T-cell (primary cell): ENCODE data around the genes SUPV3L1 and NEUROG3.

- PRO-cap, 7 experiments, result no peak in any of the 7 experiments
These were observed 1512.1 kb downstream of the REEP3 start for GRCh38 chr10:65033264-65033748.

DNA sequence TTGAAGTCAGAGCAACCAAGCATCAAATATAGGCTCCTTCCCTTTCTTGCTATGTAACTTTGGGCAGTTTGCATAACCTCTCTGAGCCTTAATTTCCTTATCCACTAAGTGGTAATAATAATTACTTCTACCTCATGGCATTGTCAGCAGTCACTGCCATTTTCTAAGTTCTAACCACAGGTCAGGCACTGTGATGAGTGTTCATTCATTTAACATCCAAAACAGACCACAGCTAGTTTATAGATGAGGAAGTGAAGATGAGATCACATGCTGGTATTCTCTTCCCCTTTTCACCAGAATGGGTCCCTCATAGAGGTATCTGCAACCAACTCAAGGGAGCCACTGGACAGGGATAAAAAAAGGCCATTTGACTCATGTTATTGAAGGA is 65.1 kb downstream of the DNAJC12 start:
- PRO-cap, 7 experiments, result no peak in any of the 7 experiments

DNA sequence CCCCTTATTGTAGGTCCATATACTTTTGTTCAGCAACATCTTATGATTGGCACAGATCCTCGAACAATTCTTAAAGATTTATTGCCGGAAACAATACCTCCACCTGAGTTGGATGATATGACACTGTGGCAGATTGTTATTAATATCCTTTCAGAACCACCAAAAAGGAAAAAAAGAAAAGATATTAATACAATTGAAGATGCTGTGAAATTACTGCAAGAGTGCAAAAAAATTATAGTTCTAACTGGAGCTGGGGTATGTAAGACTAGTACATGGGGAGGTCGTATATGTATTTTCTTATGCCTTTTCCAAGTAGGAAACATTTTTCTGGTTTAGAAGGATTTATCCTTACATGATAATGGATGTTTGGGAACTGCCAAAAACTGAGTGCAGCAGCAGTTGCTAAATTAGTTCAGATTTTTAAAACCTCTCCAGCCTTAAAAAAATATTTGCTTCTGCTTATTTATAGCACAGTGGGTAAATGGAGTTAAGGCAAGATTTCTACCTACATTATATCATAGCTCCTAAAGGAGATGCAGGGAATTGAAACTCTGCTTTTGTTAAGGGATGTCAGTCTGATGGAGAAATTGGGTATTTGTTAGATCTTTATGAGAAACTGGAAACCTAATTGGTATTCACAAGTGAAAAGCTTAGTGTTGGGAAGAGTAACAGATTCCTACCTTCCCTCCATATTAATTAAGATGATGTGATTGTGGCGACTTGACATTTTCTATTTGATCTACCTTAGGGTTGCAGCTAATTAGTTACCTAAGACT is 4.6 kb downstream of the SIRT1 start:
- PRO-cap, 7 experiments, result no peak in any of the 7 experiments

- PRO-cap, 7 experiments, result peak in 1 of 7 experiments; most common plus-strand start chr10:67904554 (in 1)
These were observed 19.9 kb downstream of the SIRT1 start for GRCh38 chr10:67904326-67904761.

GRCh38 chr10:68005417-68006144 is 69.5 kb downstream of the HERC4 start:
- PRO-cap, 7 experiments, result no peak in any of the 7 experiments

- PRO-cap, 7 experiments, result no peak in any of the 7 experiments
These were observed 12.5 kb upstream of the HERC4 start for GRCh38 chr10:68087423-68088069.

- PRO-cap, 7 experiments, result no peak in any of the 7 experiments
These were observed 13.2 kb upstream of the HNRNPH3 start for GRCh38 chr10:68318828-68318997.

DNA sequence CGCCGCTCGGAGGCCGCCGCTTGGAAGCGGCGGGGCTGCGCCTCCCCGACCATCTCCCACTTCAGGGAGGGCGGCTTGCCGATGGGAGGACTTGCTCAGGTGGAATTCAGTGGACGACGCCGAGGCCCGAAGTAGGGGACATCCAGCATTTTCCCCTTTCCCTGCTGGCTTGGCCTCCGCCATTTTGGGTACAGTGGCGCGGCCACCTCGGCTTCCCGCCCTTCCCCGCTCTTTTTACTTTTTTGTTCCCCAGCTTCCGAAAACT is 389 bp downstream of the HNRNPH3 start:
- PRO-cap, 7 experiments, result peak in 4 of 7 experiments; most common plus-strand start position 156 of the sequence (in 1); most common minus-strand start position 186 of the sequence (in 4)

DNA sequence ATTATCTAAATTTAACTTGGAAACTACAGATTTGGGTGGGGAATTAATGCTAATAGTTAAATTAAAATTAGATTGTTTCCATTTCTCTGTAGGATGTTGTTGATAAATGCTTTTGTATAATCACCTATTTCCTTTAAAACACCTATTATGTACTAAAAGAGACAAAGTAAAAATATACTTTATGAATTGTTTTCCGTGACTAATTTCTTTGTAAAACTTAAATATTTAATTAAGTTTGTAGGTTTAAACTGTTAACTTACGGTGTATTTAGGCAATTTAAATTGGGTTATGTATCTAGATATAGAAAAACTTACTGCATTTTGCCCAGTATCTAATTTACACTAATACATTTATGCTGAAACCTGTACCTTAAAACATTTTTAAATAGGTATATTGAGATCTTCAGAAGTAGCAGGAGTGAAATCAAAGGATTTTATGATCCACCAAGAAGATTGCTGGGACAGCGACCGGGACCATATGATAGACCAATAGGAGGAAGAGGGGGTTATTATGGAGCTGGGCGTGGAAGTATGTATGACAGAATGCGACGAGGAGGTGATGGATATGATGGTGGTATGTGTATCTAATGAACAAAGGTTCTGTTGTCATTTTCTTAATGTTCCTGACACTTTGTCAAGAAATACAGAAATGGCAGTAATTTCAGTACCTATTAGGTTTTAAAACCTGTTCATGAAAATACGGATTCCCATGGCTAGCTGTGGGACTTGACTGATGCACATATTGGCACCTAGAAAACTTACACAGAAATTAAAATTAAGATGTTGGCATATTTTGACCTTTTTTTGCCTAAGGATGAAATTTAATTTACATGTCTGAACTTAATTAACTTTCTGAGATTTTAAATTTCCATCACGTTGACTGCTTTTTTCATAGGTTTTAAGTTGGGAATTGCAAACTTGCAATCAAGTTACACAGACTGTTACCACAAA is 5.7 kb upstream of the PBLD start:
- PRO-cap, 7 experiments, result no peak in any of the 7 experiments

GRCh38 chr10:68779851-68780589 is 47.3 kb upstream of the STOX1 start:
- PRO-cap, 7 experiments, result no peak in any of the 7 experiments

DNA sequence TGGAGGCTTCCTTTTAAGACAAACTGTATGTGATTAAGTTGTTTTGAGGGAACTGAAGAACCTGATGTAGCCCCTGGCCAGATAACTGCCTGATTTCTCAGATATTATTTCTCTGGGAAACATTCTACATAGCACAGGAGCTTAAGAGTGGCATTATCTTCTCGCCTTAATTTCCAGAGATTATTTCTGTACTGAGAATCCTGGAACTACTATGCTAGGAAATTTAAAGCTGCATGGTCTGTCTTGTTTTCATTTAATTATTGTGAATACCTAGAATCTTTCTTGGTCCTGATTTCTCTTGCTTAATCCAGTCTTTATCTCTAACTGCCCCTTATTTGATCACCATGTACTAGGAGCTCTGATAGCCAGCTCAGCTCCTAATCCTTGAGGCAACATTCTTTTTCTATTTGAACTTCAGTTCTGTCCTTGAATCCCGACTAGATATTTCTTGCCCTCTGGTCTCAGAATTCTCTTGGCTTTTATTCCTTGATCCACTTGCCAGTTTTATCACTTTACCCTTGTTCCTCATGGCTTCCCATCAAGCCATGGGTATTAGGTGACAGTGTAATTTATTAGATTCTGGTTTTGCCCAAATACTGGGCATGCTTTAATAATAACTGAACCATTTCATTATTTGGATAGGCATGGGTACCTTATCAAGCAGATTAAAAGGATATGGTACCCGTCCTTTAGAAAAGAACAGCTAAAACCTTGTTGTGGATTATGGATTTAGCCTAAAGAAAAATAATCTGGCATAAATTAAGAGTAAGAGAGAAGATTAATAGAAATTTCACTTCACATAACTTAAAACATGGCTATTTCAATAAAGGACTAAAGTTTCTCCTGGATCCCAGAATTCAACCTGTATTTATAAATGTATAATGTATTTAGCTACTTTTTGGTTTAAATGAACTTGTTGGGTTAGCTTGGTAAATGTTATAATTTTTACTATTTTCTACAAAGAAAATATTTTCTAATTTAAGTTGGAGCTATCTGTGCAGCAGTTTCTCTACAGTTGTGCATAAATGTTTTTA is 4.3 kb upstream of the KIFBP start:
- PRO-cap, 7 experiments, result no peak in any of the 7 experiments

DNA sequence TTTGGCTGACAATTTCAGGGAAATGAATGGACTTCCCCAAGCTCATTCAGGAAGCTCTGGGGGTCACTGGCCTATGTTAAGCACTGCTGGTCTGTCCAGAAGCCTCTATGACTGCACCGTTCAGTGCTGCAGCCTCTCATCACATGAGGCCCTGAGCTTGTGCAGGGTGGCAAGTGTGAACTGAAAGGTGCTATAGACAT is 39.0 kb upstream of the SRGN start:
- PRO-cap, 7 experiments, result no peak in any of the 7 experiments

DNA sequence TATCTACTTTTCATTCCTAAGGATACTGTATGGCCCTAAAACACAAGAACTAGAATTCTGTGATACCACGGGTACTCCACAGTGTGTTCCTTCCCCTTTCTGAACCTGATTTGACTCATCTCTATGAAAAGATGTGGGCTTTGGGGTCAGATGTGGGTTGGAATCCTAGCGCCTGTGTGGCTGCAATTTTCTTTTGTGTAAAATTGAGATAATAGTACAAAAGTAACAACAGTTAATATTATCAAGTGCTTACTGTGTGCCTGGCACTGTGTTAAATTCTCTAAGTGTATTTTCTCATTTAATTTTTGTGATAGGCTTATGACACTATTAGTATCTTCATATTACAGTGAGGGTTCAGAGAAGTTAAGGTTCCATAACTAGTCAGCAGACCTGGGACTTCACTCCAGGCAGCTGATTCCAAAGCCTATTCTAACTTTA is 8.2 kb downstream of the SRGN start:
- PRO-cap, 7 experiments, result no peak in any of the 7 experiments

DNA sequence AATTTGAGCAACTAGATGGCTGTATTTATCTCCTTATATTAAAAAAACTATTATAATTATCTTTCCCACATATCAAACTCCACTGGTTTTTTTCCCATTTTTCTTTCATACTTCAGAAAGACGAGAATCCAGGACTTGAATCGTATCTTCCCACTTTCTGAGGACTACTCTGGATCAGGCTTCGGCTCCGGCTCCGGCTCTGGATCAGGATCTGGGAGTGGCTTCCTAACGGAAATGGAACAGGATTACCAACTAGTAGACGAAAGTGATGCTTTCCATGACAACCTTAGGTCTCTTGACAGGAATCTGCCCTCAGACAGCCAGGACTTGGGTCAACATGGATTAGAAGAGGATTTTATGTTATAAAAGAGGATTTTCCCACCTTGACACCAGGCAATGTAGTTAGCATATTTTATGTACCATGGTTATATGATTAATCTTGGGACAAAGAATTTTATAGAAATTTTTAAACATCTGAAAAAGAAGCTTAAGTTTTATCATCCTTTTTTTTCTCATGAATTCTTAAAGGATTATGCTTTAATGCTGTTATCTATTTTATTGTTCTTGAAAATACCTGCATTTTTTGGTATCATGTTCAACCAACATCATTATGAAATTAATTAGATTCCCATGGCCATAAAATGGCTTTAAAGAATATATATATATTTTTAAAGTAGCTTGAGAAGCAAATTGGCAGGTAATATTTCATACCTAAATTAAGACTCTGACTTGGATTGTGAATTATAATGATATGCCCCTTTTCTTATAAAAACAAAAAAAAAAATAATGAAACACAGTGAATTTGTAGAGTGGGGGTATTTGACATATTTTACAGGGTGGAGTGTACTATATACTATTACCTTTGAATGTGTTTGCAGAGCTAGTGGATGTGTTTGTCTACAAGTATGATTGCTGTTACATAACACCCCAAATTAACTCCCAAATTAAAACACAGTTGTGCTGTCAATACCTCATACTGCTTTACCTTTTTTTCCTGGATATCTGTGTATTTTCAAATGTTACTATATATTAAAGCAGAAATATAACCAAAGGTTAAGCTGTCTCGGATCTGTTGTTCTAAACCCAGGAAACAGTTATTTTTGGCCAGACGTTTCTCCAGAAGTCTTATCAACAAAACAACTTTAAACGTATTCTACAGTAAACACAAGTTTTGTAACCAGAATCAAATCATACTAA is 16.2 kb downstream of the SRGN start:
- PRO-cap, 7 experiments, result no peak in any of the 7 experiments

GRCh38 chr10:69180102-69180786 is at the start of gene SUPV3L1:
Gene SUPV3L1, plus strand, starts transcription at chr10:69180234.
- PRO-cap, 7 experiments, result peak in 7 of 7 experiments; most common plus-strand start chr10:69180250 (in 3); most common minus-strand start chr10:69180554 (in 3)

DNA sequence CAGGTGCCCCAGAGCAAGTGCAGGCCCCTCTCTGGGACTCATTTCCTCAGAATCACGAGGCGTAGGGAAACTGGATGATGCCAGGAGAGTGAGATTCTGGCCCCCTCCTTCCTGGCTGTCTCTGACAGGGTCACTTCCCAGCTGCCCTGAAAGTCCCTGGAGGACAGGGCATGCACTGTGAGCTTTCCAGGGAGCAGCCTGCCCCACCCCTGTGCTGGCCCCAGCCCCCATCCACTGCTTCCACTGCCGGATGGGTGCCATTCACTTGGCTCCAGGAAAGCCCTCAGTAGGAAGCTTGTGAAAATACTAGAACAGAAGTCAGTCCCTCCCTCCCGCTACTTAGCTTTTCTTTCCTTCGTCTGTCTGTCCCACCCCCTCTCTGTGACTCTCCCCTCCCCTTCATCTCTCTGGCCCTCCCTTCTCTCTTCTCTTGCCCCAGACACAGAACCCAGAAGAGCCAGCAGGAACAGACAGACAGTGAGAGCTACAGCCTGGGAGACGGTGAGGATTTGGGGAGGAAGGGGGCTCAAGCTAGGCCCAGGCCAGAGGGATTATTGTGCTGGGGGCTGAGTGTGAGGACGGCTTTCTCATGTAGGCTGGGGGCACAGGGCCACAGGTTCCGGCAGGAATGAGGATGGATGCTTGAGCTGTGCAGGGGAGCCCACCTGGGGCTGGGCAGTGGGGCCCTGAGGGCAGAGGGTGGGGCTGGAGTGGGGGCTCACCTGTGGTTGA is 10.2 kb downstream of the TACR2 start:
- PRO-cap, 7 experiments, result no peak in any of the 7 experiments

- PRO-cap, 7 experiments, result no peak in any of the 7 experiments
These were observed 3.2 kb downstream of the TACR2 start for GRCh38 chr10:69413449-69414064.

DNA sequence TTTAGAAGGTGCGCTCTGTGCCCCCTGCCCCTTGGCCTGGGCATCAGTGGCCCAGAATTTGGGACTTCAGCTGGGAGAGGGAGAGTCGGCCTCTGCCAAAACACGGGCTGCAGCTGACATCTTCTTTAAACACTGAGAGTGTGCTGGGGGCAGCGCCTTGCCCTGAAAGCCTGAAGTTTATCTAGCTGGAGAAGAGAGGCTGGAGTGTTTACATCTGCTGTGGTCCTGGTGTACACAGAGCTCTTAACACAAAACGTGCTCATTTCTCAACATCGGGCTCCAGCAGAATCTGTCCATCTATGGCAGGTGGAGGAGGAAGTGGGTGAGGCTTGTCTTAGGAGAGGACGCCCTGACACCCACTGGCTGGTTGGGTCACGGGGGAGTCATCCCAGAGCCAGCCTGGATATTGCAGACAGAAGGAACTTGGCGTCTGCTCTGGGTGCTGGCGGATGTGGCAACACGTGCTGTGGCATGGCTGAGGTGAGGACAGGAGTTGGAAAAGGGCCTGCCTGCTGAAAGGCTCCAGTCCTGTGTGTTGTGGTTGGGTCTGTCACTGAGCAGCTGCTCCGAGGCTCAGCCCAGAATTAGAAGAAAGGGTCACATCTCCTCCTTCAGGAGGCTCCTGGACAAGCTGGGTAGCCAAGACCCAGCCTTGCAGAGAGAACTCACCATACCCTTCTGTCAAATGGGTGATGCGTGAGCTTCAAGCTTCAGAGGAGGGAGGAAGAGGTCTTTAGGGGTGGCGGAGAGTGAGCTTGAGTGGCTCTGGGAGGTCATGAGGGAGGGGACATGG is 5.2 kb upstream of the TACR2 start:
- PRO-cap, 7 experiments, result no peak in any of the 7 experiments

GRCh38 chr10:69573323-69573807 is at the start of gene NEUROG3:
Gene NEUROG3, minus strand, starts transcription at chr10:69573422.
- PRO-cap, 7 experiments, result no peak in any of the 7 experiments

- PRO-cap, 7 experiments, result no peak in any of the 7 experiments
These were observed 1.2 kb upstream of the MACROH2A2 start for GRCh38 chr10:70051259-70052083.